Measurements from ENCODE around the genes RFX1, ADGRL1 and GIPC1.

GRCh38 chr19:13827431-13828044, 32.3 kb downstream of the ZSWIM4 start:
- RRBS: no CpG with 5 or more reads among the region's 9 CpGs

- RRBS: no CpG with 5 or more reads among the region's 74 CpGs
Measured at GRCh38 chr19:13830001-13831046, 35.1 kb downstream of the ZSWIM4 start.

DNA sequence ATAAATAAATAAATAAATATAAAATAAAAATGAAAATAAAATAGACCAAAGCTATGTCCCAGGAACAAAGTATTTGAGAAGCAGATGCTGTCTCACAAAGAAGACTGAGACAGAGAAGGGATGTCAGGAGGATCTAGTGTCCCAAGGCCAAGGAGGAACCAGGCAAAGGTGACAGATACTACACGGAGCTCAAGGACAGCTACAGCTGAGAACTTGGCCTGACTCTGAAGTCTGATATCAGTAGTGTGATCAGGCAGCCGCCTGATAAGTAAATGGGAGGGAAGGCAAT, 20.5 kb upstream of the NANOS3 start:
- RRBS: no CpG with 5 or more reads among the region's 2 CpGs

DNA sequence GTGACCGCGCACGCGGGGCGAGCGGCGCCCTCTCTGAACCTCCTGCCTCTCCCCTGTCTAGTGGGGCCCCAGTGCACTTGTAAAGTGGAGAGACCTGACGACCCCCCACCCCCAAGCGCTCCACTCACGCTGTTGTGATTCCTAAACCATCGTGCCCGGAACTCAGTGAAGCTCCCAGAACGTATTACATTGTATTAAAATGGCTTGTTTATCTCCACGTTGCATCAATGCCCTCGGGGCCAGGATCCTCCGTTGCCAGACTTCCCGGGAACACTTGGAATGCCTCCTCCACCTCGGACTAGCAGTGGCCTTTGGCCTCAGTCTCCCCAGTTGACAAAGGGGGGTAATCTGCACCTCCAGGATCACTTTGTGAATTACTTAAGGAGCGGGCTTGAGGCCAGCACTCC, 2.9 kb upstream of the NANOS3 start:
- RRBS: 64% methylated on average over 5 of the region's 19 CpGs

DNA sequence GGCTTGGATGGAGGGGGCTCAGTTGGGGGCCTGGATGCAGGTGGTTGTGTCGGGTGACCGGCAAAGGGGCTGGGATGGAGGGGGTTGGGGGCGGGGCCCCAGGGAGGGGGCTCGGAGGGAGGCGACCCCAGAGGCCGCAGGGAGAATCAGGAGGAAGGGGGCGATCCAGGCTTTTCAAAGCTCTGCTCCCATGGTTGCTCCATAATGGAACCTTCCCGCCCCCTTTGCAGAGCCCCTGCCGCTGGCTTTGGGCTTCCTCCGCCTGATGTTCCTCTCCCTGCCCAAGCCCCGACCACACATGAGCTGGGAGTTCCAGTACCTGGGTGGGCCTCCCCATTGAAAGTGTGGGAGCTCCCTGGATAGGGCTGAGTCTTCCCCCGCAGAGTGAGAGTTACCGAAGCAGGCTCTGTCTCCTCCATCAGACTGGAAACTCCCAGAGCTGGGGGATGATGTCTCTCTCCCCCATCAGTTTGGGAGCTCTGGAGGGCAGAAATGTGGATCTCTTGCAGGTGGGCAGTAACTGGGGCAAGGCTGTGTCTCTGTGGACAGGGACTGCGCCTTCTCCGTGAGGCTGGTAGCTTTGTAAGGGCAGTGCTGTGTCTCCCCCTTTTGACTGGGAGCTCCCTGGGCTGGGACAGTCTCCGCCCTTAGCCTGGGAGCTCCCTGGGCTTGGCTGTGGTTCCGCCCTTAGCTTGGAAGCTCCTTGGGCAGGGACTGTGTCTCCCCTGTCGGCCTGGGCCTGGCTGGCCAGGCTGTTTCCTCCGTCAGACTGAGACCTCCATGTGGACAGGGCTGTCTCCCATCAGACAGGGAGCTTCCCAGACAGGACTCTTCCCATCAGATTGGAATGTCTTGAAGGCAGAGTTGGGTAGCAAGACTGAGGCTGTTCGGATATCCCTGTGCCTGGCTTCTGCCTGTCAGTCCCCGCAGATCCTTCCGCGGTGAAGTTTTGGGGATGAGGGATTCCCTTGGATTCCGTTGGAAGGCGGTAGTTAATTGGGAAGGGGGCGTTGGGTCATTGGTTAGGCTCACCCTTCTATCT, 812 bp downstream of the DCAF15 start:
- RRBS: 2% methylated on average over 2 of the region's 26 CpGs

GRCh38 chr19:13985866-13986273, 20.2 kb downstream of the RFX1 start:
- RRBS: no CpG with 5 or more reads among the region's 9 CpGs

DNA sequence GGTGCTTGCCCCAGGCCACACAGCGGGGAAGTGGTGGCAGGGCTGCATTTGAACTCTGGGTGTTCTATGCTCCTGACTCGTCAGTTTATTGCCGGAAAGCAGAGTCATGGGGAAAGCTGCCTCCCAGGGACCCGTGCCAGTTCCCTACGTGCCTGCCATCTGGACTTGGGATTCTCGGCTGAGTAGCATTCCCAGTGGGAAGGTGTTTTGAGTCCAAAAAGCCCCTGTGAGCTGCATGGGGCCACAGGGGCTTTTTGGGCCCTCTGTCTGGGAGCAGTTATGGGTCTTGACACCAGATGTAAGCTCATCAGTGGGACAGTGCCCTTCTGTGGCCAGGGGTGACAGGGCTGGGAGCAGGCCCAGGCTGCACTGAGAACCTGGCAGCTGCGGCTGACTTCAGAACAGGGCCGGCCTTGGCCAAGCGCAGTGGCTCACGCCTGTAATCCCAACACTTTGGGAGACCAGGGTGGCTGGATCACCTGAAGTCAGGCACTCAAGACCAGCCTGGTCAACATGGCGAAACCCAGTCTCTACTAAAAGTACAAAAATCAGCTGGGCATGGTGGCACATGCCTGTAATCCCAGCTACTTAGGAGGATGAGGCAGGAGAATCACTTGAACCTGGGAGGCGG, 10.9 kb downstream of the RFX1 start:
- RRBS: no CpG with 5 or more reads among the region's 12 CpGs

DNA sequence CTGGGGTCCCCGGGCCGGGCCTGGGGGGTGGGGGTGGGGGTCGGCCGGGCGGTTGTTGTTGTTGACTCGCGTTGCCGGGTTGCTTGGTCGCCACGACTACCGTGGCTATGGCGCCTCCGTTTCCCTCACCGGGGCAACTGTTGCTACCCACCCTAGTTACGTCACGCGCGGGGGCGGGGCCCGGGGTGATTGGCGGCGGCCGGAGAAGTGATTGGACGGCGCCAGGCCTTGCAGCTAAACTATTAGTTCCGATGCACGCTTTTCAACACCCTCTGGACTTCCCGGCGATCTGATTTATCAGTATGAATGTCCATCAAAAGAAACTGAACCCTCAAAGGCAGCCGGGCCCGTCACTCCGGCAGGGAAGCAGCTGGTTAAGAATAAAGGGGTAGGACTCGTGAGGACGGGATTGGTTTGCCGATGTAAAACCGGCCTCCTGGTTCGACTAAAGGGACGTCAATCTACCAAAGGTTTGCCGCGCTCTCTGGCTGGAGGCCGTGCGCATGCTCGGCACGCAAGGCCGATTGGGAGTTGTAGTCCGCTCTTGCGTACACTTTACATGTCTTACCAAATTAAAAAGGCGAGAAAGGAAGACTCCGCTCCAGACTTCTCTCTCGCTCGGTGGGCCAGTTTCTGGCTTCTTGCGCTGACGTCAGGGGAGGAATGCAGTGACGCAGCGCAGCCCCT, at the start of gene RFX1:
Gene RFX1 (minus strand): TSS at position 139 of the 687 bp plus-strand sequence.
- RRBS: 2% methylated on average over 25 of the region's 55 CpGs

DNA sequence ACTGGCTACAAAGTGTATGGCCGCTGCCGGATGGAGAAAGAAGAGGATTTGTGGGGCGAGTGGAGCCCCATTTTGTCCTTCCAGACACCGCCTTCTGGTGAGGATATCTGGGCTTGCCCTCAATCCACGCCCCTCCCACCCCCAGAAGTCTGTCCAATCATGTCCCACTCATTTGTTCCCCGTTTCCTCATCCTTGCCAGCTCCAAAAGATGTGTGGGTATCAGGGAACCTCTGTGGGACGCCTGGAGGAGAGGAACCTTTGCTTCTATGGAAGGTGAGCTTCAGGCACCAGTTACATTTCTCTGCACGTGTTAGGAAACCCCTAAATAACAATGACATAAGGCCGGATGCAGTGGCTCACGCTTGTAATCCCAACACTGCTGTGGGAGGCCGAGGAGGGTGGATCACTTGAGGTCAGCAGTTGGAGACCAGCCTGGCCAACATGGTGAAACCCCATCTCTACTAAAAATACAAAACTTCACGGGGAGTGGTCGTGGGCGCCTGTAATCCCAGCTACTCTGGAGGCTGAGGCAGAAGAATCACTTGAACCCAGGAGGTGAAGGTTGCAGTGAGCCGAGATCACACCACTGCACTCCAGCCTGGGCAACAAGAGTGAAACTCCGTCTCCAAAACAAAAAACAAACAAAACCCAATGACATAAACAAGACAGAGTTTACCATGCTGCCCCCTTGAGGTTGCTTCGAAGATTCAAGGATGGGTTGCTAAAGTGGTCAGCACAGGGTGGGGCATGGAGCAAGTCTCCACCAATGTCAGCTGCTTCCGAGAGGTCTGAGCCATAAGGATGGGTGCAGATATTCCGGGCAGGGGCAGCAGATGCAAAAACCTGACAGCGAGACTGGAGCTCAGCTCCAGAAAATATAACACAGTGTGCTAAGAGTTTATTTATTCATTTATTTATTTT, 11.2 kb downstream of the IL27RA start:
- RRBS: 95% methylated on average over 2 of the region's 20 CpGs

GRCh38 chr19:14059505-14060024, 2.3 kb downstream of the PALM3 start:
- RRBS: no CpG with 5 or more reads among the region's 4 CpGs

DNA sequence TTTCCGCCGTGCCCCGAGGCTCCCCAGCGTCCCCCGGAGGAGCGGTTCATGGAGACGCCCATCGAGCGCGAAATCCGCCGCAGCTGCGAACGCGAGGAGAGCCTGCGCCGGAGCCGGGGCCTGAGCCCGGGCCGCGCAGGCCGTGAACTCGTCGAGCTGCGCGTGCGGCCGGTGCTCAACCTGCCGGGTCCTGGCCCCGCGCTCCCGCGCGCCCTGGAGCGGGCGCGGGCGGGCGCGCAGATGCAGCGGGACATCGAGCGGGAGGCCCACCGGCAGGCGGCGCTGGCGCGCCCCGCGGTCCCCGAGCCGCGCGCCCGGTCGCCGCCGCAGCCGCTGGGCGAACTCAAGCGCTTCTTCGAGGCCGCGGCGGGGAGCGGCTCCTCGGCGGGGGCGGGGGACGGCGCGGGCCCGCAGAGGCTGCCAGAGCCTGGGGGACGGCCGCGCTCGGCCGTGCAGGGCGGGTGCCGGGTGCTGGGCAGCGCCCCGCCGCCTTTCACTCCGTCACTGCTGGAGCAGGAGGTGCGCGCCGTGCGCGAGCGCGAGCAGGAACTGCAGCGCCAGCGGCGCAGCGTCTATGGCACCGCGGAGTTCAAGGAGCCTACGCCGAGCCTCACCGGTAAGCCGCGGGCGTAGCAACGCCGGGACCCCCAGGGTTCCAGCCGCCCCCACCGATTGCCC, 815 bp downstream of the MISP3 start:
- RRBS: 2% methylated on average over 44 of the region's 107 CpGs

GRCh38 chr19:14116718-14117437, 684 bp downstream of the PRKACA start:
- RRBS: no CpG with 5 or more reads among the region's 19 CpGs

GRCh38 chr19:14205772-14206461, at the start of gene ADGRL1:
Gene ADGRL1 (minus strand): TSS chr19:14206169.
- RRBS: 9% methylated on average over 5 of the region's 80 CpGs

DNA sequence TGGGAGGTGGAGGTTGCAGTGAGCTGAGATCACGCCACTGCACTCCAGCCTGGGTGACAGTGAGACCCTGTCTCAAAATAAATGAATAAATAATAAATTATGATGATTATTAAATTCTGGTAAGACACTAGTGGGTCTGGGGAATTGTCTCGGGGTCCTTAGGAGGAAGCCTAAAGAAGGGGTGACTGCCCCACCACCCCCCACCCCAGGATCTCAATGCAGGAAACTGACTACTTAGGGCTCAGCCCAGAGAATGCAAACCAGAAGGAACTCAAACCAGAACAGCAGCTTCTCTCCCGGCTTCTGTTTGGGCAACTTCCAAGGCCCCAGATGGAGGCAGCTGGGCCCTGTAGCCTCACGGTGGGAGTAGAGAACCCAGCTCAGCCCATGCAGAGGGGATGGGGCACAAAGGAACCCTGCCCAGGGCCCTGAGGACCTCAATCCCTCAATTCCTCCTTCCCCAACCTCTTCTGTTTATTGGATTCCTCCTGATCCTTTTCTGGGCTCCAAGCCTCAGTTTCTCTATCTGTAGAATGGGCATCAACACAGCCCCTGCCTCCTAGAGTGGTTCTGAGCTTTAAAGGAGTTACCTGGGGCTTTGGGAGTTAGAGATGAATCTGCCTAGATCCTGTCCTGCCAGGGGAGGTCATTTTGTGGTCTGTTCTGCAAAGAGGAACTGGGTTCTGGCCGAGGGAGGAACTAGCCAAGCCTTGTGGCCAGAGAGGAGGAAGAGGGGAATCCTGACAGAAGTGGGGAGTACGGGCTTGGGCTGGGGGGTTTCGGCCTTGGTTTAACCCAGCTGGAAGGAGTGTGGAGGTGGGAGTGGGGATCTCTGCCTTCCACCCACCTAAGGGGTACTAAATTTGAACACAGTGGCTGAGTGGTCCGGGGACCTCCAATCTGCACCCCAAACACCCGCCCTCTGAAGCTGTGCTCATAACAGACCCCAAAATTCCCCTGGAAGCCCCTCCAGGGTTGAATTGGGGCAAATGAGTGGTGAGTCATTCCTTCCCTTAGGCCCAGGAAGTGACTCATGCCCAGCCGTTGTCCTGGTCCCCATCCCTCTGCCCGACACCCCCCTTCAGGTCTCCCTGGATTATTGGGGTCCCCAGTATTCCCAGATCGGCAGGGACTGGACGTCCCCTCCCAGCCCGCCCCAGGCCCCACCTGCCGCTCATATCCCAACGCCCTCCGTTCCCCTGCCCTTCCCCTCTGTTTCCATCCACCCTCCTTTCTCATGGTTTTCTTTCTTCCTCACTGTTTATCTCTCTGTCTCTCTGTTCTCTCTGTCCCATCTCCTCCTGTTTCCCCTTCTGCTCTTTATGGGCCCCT, 2.7 kb downstream of the ADGRE5 start:
- RRBS: no CpG with 5 or more reads among the region's 17 CpGs

GRCh38 chr19:14413287-14414493, 5.5 kb downstream of the DDX39A start:
- RRBS: no CpG with 5 or more reads among the region's 11 CpGs

DNA sequence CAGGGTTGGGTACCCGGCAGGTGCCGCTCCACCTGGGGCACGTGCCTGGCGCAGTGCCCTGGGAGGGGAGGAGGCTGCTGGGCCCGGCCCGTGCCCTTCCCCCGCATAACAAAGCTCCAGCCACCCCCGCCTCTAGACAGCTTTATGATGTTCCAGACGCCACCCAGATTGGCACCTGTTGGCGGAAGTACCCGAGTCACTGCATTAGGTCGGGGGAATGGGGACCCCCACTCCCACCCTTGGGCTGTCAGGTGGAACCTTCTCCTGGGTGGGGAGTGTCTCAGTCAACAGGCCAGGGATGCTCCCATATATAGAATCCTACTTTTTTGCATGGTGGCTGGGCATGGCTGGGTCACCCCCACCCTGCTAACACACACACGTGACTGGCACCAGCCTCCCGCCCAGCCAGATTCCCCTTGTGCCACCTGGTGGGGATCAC, 828 bp downstream of the PKN1 start:
- RRBS: 2% methylated on average over 4 of the region's 14 CpGs

GRCh38 chr19:14434633-14435491, 1.8 kb downstream of the PKN1 start:
- RRBS: 54% methylated on average over 2 of the region's 23 CpGs

DNA sequence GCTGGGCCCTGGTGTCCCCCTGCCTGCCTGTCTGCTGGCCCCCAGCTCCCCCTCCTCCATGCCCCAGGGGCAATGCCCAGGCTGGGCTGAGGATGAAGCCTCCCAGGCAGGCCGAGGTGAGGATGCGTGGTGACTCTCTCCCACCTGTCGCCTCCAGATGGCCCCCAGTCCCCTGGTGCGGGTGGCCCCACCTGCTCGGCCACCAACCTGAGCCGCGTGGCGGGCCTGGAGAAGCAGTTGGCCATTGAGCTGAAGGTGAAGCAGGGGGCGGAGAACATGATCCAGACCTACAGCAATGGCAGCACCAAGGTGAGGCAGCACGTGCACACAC, 10.2 kb downstream of the PKN1 start:
- RRBS: no CpG with 5 or more reads among the region's 10 CpGs

DNA sequence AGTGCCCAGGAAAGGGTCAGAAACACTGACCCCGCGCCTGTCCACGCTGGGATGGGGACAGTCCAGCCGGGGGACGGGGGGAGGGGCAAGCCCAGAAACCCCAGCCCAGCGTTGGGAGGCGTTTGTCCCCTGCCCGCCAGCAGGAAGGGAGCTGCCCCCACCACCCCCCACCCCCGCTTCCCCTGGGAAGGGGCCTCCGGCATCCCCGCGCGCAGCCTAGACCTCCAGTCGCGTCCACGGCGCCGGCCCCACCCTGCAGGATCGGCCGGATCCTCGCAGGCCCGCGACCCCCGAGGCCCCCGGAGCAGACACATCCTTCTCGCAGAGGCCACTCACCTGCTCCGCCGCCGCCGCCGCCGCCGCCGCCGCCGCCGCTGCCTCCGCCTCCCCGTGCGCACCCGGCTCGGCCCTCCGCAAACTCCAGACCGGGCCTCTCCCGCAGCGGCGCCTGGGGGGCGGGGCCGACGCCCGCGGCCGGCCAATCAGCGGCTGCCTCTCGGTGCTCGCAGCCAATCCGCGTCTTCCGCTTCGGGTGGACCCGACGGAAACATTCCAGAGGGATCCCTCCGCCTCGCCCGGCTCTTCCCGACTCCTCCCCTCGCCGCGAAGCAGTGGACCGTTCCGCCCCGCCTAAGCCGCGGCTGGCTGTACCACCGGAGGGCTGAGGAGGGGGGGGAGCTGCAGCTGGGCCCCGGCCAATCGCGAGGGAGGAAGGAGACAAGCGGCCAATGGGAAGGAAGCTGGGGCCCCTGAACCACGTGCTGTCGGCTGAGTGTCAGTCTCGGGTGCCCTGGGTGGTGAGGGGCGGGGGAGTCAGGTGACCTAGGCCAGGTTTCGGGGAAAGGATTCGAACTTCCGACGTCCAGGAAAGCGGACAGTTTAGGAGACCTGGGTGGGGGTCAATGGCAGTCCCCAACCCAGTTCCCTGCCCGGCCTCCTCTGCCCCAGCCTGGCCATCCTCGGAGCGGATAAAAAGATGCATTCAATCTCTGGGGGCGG, at the start of gene GIPC1:
Gene GIPC1 (minus strand): TSS at position 427 of the 999 bp plus-strand sequence.
- RRBS: 2% methylated on average over 34 of the region's 92 CpGs

- RRBS: 3% methylated on average over 10 of the region's 43 CpGs
Measured at GRCh38 chr19:14516673-14517760, 1.2 kb downstream of the DNAJB1 start.